BJ (cell line): ENCODE measurements around the gene PRR14L.

DNA sequence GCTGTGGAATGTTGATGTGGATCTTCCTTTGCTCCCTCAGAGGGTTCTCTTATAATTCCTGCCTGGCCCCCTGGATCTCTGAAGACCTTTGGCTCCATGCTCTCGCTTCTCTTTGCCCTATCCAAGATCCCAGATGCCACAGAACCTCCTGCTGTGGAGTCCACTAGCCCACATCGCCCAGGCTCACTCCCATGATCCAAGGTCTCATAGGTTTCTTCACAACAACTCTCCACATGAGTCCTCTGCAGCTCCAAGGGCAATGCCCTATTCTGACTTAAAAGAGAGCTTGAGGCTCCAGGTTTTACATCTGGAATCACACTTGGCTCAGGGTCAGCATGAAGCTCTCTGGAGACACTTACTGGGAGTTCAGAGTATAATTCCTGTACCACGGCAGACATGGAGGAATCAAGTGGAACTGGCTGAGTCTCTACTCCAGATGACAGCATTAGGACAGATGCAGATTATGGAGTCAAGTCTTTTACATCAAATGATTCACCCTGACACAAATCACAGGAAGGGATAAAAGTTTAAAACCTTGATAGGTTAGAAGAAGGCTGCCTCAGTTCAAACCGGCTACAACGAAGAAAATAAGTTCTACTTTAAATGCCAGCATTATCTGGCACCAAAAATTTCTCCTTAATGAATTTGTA, 11.4 kb downstream of the PRR14L start:
- CAGE, long polyA plus RNA, result no peak
- RRBS, result no CpG with 5 or more reads among the region's 5 CpGs

- CAGE, long polyA plus RNA, result no peak
- RRBS, result no CpG with 5 or more reads among the region's 4 CpGs
Measured at GRCh38 chr22:31748443-31749168, 1.3 kb downstream of the PRR14L start.

DNA sequence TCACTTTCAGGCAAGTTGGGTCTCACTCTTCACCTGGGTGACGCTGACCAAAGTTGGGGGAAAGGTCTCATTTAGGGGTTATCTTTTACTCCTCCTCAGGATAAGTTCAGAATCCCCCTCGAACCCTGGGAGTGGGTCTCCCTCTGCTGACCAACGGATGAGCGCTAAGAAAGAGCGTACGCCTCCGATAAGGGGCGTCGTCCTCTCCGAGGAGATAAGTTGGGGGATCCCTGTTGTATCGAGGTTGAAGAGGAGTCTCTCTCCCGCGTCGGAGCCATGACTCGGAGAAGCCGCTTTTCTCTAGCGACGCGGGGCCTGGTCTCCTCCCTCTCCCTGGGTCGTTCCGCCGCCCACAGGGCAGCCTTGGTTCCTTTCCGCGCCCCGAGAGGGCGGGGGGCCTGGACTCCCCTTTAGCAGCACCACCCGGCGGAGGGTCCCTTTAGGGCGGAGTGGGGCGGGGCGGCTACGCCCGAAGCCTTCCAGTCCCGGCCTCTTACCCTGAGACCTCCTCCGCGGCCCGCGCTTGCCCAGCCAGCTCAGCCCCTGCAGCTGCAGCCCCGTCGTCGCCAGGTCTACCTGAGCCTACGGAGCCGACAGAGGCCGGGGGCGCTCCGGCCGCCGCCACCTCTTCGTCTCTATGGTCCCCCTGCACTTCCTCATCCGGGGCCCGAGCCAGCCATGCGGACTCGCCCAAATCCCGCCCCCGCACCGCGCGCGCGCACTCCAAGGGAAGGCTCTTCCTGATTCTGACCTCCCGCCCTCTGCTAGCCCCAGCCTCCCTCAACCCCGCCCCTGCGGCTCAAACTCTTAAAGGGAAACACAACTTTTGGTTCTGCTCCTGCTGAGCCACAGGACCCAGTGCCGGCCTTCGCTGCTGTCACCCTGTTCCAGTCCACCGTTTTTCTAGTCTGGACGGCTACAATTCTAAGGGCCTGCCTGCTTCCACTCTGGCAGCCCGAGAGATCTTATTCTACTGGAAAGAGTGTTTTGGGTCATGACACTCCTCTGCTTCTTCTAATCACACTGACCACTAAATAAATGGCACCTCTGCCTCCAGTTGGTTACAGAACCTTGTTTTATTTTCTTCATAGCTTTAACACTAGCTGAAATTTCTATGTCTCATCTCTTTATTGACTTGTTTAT, at the start of gene PRR14L:
TSS of gene PRR14L (minus strand) at position 637 of the 1,143 bp plus-strand sequence.
- CAGE, long polyA plus RNA, result start-site peak on the minus strand centred at position 602 of the sequence, 59 bp wide, 187 and 111 reads in 2 replicates
- RRBS, result 2% methylated on average over 20 of the region's 68 CpGs

DNA sequence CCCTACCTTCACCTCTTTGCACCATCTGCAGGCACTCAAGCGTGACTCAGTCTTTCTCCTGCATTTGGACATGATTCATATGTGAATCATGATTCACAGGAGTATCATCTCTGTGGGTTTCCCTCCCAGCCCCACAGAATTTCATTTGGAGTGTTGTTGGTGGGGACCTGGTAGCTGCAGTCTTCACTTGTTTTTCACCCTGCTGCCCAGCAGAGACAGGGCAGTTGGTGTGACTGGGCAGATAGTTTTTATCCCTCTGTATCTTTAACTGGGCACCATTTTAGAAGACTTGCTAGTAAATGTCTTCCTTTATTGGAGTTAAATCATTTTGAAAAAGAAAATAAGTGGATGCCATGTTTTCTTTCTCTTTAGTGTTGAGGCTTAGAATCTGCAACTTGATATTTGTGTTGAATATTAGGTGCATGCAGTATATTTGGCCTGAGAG, 75.8 kb downstream of the DEPDC5 start:
- CAGE, long polyA plus RNA, result no peak
- RRBS, result no CpG with 5 or more reads among the region's 1 CpG

DNA sequence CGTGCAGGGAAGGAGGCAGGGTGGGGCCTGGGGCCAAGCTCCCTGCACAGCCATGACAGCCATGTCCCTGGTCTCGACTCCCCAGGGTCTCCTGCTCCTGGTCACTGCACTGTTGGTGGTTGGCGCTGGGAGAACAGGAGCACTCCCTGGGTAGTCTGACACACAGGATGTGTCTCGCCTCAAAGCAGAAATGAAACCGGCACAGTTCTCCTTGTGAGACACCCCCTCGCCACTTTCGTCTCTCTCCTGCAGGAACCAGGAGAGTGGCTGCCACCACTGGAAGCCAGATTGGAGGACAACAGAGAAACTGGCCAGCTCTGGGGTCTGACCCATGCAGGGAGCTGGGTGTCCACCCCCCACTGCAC, 27.1 kb upstream of the YWHAH start:
- CAGE, long polyA plus RNA, result no peak
- RRBS, result no CpG with 5 or more reads among the region's 7 CpGs

DNA sequence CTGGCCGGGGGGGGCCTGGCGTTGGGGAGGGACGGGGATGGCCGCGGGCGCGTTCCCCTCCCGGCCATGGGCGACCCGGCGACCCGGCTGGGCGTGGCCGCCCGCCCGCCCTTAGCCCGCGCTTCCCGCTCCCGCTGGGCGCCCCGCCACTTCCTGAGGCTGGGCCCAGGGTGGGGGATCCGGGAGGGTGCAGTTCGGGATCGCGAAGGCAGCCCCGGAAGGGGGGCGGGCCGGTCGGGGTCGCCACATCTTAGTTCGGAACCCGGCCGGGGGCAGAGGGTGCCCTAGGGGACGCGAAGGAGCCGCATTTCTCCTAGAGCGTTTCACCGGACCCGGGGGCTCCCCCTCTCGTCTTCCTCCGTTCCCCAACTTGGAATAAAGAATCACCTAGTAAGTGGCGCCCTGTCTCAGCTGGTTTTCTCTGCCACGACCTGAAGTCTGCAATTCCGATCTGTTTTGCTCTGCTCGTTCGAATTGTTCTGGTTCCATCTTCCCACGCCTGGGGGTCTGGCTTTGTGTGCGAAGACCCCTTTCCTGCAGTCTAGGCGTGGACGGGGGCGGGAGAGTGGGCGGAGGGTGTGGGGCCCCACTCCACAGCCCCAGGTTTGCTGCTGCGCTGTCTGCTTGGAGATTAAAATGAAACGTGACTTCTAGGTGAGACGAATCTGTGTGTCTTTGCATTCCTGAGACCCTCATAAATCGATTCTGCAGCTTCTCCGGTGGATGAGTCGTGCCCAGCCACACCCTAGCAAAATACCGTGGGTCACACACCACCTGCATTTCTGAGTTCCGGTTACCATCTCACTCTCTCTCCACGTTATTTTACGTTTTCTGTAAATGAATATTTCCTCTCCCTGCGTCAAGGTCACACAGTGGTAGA, 751 bp downstream of the YWHAH start:
- CAGE, long polyA plus RNA, result no peak
- RRBS, result 1% methylated on average over 17 of the region's 64 CpGs

- CAGE, long polyA plus RNA, result no peak
- RRBS, result no CpG with 5 or more reads among the region's 6 CpGs
Measured at GRCh38 chr22:31954462-31954969, 10.2 kb downstream of the YWHAH start.

- CAGE, long polyA plus RNA, result no peak
- RRBS, result no CpG with 5 or more reads among the region's 6 CpGs
Measured at GRCh38 chr22:31963688-31964516, 19.6 kb downstream of the YWHAH start.

DNA sequence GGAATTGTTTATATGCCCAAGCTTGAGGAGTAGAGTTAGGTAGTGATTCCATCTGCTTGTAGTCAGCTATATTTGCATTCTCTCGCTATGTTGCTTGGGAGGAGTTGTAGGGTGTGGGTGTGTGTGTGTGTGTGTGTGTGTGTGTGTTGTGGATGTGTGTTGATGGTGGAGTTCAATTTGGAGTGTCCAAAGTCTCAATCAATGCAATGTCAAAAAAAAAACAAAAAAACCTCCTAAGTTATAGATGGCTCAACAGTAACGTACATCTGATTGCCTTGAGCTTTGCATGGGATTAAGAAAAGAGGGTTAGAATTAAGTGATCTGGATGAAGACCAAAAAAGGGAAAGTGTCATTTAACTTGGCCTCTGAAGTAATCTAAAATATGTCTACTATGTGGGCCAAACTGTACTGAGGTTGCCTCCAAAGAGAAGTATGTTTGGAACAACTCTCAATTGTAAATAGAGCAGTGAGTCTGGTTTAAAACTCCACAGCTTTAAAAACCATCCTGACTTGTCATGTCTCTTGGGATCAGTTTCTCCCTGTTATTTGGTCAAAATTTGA, 11.5 kb upstream of the RTCB start:
- CAGE, long polyA plus RNA, result no peak
- RRBS, result no CpG with 5 or more reads among the region's 2 CpGs

GRCh38 chr22:32473352-32474259, 1.0 kb upstream of the FBXO7 start:
- CAGE, long polyA plus RNA, result no peak
- RRBS, result no CpG with 5 or more reads among the region's 15 CpGs

DNA sequence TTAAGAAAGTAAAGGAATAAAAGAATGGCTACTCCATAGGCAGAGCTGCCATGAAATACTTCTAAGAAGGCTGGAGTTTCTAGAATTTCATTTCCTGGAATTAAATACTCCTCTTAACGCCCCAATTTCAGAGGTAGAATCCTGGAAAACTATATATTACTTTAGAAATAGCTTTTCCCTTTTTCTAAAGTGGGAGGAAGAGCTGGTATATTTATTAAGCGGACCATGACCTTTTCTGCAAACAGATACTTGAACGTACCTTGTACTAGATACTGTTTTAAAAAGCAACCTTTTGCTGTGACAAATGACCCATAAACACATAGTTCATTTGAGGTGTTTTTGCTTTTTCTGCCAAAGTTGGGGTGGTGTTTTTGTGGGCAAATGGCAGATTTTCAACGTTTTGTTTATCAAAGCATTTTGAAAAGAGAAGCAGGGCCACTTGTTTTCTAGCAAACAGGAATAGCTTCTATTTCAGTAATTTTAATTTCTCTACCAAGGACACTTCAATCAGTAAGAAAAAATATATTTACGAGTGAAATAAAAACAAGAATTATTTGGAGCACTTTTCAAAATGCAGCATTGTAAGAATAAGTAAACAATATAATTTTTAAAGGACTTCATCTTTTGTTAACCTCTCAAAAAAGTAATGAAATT, 2.2 kb downstream of the FBXO7 start:
- CAGE, long polyA plus RNA, result no peak
- RRBS, result no CpG with 5 or more reads among the region's 5 CpGs

DNA sequence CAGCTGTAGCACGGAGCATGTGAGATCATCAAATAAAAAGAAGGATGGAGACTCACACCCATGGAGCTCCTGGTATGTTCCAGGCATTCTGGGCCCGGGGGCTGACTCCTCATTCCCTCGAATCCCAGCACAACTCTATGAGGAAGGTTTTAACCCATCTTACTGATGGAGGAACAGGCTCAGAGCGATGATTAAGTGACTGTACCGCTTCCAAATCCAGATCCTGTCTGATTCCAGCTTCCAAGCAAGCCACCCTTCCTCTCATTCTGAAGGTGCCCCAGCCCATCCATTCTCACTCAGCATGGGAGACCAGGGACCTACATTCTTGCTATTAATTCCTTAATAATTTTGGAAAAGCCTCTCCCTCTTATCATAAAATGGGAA, 60.3 kb downstream of the FBXO7 start:
- CAGE, long polyA plus RNA, result no peak
- RRBS, result no CpG with 5 or more reads among the region's 5 CpGs

DNA sequence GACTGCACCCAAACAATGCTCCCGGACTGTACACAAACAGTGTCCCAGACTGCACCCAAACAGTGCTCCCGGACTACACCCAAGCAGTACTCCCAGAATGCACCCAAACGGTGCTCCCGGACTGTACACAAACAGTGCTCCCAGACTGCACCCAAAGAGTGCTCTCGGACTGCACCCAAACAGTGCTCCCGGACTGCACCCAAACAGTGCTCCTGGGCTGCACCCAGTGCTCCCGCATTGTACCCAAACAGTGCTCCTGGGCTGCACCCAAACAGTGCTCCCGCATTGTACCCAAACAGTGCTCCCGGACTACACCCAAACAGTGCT, 89.9 kb downstream of the FBXO7 start:
- CAGE, long polyA plus RNA, result no peak
- RRBS, result 100% methylated on average over 2 of the region's 9 CpGs

DNA sequence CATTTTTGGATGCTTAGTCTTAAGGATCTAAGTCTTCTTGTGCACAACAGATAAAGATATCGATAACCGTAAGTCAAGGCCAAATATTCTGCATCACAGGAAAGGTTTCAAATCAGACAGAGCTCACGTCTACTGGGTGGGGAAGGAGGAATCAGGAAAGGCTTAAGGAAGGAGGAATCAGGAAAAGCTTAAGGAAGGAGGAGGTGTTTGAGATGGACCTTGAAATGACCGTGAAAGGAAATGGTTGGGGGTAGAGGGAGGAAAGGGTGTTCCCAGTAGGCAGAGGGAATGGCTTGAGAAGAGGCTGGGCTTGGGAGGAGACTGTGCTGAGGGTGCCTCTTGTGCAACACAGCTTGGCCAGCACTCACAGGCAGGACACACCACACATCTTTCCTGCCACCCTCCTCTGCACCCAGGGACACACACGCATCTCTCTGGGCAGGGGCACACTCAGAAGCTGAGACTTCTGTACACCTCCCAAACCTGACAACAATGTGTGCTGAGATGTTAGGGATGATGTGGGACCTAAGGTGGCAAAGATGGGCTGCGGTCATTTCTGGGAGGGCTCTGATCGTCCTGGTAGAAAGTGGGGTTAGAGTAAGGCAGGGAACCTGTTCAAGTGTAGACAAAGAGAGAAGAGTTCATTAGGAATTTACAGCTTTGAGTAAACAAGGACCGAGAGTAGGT, 151.4 kb downstream of the FBXO7 start:
- CAGE, long polyA plus RNA, result no peak
- RRBS, result no CpG with 5 or more reads among the region's 8 CpGs

GRCh38 chr22:32644157-32645280, 157.0 kb upstream of the TIMP3 start:
- CAGE, long polyA plus RNA, result no peak
- RRBS, result no CpG with 5 or more reads among the region's 17 CpGs

- CAGE, long polyA plus RNA, result no peak
- RRBS, result no CpG with 5 or more reads among the region's 11 CpGs
Measured at GRCh38 chr22:32649312-32650073, 152.0 kb upstream of the TIMP3 start.

DNA sequence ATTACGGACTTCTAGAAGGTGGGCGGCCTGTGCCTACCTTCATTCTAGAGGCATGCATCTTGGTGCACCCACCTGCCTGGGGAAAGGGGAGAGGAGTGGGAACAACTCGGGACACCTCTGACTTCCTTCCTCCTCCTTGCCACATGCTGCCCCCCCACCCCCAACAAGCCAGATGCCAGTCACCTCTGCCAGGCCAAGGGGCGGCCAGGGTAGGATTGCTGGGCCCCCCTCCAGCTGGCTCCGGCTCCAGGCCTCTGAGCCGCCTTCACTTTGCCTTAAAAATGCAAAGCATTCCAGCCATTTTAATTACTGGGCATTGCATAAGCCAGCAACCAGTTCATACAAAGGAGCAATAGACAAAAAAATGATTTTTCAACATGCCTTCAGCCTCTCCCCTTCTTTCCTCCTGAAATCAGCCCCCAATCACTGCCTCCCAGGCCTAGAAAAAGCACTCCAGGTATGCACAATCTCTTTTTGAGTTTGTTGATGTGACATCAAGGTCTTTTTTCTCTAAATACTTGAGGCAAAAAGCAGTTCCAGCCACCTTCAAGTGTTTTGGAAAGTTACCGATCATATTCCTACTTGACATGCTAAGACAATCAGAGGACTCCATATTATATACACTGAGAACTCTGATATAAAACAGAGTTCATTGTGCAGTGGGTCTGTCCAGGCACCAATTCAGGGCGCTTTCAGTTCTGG, 12.5 kb upstream of the TIMP3 start:
- CAGE, long polyA plus RNA, result no peak
- RRBS, result no CpG with 5 or more reads among the region's 8 CpGs

- CAGE, long polyA plus RNA, result no peak
- RRBS, result no CpG with 5 or more reads among the region's 8 CpGs
Measured at GRCh38 chr22:32802509-32802875, 987 bp downstream of the TIMP3 start.

DNA sequence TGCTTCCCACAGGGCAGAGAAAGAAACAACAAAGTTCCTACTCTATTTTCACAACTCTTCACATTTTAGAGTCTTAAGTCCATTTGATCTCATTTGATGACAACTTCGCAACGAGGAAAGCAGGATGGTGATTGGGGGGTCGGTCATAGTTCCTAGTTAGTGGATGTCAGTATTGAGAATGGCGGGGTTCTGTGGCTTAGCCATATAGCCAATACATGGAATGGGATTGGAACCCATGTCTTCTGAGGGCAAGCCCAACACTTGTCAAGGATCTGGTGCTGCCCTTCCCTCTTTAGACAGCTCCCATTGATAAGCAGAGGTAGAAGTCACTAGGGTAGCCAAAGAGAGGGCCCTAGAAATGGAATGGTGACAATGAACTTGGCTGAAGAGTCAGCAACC, 10.1 kb downstream of the TIMP3 start:
- CAGE, long polyA plus RNA, result no peak
- RRBS, result no CpG with 5 or more reads among the region's 4 CpGs

GRCh38 chr22:32811958-32812941, 10.7 kb downstream of the TIMP3 start:
- CAGE, long polyA plus RNA, result no peak
- RRBS, result no CpG with 5 or more reads among the region's 4 CpGs